Paraaortic lymph node (tissue), 1 donor: Measurements from ENCODE around the genes CTRB1 and WWOX.

- PRO-cap: no peak
Measured at GRCh38 chr16:75218265-75219495, at the start of gene CTRB1. TSS of gene CTRB1 (plus strand) at chr16:75218988.

GRCh38 chr16:75254274-75254932, 3.0 kb upstream of the BCAR1 start:
- PRO-cap: no peak

DNA sequence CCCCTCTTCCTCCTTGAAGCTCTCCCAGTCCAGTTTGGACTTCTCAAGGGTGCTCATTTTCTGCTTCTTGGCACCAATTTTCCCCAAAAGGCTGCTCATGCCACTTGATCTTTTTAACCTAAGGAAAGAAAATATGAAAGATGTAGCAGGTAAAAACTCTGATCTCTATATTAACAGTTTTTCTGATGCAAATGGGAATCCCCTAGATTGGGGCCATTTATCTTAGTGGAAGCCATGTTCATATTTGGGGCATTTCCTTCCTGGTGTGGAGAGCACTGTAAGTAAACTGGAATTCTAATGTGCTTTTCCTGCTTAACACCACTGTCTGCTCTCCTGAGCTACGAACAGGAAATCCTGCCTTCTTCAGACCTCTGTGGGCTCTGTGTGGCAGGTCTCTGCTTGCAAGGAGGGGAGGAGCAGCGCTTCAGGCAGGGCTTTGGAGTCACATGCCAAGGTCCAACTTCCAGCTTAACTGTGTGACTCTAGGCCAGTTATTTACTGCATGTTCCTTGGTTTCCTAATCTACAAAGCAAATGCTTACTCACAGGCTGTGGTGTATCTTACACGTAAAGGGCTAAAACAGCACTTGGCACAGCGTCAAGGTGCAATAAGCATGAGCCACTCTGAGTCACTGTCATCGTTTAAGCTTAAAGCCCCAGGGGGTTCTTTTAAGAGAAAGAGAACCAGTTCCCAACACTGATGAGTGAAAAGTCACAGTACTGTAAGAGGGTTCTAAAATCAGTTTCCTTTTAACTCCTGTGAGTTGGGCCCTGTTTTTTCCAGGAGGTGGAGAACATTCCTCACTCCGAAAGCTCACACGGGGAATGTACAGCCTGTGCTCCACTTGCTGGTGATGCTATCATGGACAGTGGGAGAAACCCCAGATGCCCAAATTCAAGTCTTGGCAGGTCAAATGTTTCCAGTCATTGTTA, 53.9 kb upstream of the BCAR1 start:
- PRO-cap: no peak

DNA sequence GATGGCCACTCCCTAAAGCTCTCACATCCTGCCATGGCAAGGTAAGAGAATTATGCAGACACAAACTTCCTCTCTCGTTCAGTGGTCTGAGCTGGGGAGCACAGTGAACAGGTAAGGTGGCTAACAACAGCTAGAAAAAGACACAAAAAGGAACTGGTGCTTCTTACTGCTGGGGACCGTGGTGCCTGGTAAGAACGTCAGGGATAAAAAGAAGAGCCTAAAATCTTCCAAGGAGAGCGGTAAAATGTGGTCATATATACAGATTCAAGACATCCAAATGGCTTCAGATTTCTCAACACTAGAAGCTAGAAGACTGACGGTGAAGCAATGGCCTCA, 75.0 kb upstream of the BCAR1 start:
- PRO-cap: unidirectional peak, plus-strand start at position 81 of the sequence

GRCh38 chr16:75434316-75434924, 1.1 kb upstream of the CFDP1 start:
- PRO-cap: no peak

DNA sequence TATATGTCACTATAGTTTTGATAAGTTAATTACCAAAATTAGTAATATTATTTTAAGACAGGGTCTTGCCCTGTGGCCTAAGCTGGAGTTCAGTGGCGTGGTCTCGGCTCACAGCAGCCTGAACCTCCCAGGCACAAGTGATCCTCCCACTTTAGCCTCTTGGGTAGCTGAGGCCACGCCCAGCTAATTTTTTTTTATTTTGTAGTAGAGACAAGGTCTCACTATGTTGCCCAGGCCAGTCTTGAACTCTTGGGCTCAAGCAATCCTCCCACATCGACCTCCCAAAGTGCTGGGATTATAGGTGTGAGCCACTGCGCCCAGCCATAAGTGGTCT, 11.9 kb upstream of the CFDP1 start:
- PRO-cap: no peak

- PRO-cap: no peak
Measured at GRCh38 chr16:75483107-75483757, 12.0 kb downstream of the CHST6 start.

DNA sequence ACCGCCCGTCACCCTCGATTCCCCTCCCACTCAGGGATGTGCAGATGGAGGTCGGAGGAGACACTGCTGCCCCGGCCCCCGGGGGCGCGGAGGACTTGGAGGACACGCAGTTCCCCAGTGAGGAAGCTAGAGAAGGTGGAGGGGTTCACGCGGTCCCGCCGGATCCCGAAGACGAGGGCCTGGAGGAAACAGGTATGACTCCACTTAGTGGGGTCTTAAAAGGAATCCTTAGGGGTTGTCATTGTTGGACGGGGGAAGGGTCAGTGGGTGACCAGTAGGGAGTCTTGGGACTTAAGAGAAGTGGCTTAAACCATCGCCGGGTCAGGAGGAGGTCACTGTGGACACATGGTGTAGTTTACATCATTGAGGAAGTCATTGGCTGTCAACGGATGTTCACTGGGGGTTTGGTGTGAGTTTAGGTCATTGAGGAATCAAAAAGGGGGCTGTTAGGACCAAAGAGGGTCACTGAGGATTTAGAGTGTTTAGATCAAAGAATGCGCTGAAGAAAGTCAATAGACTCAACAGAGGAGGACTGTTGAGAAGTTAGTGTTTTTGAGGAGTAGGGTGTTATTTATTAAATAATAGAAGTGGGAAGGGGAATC, 553 bp downstream of the MON1B start:
- PRO-cap: no peak

DNA sequence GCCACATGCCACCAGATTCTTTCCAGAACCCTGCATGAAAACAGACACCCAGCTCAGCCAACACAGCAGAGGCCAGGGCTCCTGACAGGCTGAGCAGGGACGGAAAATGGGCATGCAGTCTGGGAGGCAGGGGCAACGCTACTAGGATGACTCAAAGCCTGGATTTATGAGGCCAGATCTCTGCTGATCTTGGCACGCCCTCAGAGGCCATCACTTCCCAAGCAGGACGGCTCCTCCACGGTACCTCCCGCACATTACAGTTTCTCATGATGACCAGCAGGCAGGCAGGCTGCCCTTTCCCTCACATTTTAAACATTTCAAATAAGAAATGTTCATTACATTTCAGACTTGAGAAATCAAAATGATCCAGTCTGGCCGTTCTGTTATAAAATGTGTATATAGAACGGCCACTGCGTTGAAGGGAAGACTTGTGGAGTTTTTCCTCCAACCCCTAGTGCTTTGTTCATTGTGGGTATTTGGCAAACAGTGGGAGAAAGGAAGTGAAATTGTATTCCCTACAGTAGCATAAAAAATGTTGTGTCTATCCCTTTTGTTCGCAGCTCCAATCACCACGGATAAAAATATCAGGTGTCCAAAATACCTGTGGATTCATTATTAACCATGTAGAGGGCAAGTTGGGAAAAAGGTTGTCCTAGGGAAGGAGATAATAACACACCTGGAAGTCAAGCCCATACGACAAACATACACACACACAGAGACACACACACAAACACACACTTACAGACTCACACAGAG, 64.8 kb upstream of the ADAMTS18 start:
- PRO-cap: no peak

DNA sequence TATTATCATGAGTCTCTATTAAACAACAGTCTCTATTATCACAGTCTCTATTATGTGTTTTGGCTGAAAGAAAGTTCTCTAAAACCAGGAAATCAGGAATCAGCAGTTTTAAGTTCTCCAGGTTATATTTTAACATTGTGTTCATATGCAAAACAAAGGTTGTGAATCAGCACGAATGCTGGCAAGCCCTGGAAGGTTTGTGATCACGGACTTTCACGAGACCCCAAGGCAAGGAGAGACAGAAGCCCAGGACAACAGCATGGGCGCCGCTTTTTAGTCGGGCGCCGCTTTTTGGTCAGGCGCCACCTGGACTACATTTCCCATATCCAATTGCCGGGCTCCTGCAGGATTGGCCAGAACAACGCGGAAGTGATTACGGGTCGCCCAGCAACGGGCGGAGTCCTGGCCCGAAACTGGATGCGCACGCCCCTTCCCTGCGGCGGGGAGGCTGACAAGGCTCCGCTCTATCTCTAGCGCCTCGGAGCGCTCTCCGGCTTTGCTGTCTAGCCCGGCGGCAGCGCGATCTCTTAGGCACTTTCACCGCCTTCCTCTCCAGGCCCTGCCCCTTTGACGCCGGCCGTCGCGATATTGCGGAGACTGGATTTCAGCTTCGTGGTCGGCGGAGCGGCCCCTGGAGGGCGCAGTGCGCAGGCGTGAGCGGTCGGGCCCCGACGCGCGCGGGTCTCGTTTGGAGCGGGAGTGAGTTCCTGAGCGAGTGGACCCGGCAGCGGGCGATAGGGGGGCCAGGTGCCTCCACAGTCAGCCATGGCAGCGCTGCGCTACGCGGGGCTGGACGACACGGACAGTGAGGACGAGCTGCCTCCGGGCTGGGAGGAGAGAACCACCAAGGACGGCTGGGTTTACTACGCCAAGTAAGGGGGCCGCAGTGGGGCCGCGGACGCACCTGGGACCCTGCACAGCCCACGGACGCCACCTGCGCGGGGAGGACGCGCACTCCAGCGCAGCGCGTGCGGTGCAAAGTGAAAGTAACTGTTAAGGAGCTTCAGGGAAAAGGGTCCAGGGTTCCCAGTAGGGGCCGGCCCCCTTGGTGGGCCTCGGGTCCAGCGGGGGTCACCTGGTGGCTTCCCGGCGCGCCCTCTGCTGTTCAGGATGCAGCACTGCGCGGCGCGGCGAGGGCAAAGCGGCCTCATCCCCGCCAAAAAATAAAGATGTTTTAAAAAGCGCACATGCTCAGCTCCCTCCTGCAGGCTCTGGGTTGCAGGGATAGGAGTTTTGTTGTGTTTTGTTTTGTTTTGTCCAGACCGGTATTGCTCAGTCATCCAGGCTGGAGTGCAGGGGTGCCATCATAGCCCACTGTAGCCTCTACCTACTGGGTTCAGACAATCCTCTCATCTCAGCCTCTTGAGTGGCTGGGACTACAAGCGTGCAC, at the start of gene WWOX:
WWOX (plus strand) TSS at position 641 of the 1,390 bp plus-strand sequence.
- PRO-cap: bidirectional peak, plus-strand start at position 467 of the sequence, minus-strand start at position 297 of the sequence; bidirectional peak, plus-strand start at position 643 of the sequence, minus-strand start at position 501 of the sequence

DNA sequence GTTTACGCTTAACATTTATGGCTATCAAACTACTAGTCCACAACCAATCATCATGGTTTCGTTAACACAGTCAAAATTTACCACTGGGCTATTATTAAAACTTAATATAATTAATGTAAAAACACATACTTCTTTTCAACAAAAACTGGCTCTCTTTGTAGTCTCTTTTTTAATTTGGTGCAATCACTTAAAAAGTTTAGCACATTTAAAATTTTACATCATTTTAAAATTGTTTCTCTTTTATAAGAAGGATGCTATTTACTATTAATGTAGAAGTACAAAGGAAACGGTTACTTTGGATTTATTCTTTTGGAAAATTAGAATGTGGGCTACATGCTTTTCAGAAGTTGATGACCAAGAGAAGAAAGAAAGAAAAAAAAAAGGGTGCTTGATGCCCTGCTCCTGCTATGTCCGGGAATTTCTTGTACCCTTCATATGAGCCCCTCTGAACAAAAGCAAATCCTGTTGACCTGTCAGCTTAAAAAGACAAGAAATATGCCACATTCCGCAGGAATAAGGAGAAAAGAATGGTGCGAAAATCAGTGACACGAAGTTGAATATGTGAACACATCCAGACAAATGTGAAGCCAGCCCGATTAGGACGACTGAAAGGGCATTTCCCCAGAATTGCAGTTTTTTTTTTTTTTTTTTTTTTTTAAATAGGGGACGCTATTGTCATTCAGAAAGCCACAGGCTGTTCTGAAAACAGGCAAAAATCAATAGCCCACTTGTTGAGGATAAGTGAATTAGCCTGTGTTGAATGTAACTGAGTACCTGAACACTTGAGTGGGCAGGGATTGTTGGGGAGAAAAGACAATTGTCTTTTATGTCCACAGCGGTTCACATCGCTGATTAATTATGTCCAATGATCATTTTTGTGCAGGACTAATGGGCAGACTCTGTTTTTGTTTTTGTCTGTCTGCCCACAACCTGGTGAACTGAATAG, 506.9 kb downstream of the WWOX start:
- PRO-cap: no peak

DNA sequence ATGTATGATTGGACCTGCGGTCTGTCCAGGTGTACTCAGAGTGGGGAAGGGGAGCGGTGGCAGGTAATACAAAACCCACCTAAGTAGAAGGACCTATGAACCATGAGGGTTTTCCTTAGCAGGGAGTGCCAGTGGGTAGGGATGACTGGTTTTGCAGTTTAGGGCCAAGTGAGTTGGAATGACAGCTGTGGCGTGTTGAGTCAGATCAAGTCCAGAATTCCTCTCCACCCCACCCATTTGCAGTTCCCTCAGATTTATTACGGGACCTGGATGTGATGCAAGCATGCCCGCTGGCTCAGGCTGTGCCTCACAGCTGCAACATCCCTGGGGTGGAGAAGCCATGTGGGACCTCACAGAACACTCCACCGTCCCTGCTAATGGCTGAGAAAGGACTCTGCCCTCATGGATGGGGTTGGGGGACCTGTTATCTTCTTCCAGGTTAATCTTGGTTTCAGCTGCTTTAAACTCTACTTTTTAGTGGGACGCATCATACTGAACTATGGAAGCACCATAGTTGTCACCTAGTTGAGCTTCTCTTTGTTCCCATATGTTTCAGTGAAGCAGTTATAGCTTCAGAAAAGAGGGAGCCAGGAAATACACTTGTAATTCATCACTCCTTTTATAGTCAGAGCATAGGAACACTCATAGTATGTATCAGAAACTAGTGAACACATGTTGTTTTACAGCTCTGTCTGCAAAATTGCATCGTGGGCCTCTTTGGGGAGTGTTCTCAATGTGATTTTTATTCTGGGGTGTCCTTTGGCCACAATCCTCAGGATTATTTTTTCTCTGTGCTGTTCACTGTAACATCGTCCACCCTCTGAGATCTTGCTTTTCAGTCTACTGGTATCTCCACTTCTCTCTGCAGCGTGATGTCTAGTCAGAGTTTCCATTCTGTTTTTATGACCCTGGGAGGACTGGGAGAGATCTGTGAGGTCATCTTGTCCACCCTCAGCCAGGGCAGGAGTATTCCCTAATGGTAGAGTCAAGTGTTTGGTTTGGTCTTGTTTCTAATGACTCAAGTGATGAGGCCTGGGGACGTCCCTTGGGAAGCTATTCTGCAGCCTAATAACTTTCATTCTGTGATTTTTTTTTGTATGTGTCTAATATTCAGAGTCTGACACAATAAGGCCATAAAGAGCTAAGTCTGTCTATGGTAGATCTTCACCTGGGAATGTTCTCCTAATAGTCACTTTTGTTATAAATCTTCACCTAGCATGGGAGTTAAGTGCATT, 585.2 kb downstream of the WWOX start:
- PRO-cap: no peak

DNA sequence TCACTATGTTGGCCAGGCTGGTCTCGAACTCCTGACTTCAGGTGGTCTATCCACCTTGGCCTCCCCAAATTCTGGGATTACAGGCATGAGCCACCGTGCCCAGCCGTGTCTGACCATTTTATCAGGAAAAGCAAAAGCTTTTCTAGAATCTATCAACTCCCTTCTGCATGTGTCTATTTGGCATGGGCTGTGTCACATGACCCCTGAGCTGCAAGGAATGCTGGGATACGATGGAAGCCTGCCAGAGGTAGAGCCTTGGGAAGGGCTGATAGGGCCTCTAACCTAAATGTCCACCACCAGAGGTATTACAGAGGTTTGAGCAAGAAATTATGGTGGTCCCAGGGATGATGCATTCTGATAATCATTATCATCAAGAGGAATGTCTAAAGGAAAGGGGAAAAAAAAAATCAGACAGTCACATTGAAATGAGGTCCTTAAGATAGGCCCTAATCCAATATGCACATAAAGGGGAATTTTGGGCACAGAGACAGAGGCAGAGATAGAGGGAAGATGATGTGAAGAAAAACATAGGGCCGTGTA, 616.3 kb downstream of the WWOX start:
- PRO-cap: no peak

GRCh38 chr16:79541203-79541731, 59.3 kb downstream of the MAF start:
- PRO-cap: no peak

- PRO-cap: no peak
Measured at GRCh38 chr16:79592103-79592640, 8.4 kb downstream of the MAF start.

DNA sequence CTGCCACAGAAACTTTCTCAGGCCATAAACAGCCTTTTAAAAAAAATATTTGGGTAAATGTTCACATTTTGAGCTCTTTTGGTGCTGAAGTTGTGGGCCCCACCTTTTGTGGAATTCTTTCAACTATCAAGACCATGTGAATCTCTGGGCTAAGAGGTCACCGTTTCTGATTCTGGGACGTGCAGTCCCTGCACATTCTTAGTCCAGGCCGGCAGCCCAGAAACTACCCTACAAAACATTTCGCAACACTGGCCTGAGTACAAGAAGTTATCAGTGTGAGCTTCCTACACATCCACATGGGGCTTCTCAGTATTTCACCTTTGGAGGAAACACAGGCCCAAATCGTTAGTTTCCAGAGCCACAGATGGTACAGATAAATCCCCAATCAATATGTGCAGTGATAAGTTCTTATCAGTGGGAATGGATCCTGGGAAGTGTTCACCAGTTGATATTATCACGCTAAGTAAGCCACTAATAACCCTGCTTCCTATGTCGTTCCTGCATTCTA, 369.9 kb upstream of the MAF start:
- PRO-cap: no peak

DNA sequence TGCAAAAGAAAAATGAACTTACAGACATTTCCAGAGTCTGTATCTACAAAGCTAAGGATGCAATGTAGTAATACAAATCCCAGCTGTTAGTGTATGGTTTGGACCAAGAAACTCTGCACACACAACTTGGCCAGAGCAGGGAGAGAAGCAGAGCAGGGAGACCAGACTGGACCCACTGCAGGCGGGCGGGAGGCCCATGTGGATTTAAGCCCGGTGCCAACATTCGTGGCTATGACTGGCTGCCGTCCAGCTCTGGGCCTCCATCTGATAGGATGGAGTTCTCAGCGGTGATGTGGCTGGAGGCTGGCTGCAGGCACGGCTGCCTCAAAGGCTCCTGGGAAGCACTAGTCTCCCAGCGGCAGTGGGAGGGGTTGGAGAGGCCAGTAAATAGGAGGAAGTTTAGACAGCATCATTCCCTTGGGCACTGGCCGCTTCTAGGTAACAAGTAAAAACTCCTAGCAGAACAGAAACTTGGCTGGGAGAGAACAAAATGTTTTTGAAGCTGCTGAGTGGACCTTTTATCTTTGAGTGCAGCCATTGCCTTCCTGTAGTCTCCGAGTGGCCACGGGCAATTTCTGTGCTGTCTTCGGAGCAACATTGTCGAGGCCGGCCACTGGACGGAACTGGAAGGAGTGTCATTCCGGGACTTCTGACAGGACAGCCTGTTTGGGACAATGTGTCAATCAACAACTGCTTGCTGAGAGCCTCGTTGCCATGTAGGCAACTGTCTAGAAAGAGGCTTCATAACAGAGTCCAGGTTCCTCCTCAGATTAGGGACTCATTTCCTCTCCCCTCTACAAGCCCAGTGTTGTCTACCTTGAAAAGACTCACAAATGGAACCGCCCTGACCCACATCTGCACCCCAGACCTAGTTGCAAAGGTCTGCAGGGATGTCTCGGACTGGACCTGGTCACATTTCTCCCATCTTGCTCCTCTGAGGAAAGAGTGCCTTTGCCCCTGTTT, 96.0 kb upstream of the CDYL2 start:
- PRO-cap: no peak

- PRO-cap: no peak
Measured at GRCh38 chr16:80996866-80997254, 9.8 kb downstream of the CMC2 start.

DNA sequence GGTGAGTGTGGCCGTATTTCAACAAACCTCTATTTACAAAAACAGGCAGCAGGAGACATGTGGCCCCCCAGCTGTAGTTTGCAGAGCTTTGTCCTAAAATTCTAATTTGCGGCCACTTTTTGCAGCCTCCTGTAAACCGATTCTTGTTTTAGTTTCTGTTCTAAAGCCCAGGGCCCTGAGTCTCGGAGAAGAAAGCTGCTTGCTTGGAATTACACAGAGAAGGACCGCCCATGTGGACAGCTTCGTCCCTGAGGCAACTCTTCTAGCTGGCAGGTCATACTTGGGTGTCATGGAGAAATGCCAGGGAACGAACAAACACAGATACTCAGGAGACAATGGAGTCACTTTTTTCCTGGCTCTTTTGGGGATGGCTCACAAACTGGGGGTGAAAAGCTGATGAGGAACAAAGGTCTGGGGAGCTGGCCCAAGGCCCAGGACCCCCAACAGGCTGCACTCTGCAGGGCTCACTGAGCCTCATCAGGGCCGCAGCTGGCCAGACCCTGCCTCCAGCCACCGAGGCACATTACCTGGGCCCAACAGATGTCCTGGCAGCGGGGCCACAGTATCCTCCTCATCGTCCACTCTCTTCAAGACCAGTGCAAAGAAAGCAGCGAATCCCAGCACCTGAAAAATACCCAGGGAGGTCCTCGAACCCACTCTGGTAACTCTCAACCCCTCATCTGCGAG, 40.9 kb upstream of the GCSH start:
- PRO-cap: no peak

DNA sequence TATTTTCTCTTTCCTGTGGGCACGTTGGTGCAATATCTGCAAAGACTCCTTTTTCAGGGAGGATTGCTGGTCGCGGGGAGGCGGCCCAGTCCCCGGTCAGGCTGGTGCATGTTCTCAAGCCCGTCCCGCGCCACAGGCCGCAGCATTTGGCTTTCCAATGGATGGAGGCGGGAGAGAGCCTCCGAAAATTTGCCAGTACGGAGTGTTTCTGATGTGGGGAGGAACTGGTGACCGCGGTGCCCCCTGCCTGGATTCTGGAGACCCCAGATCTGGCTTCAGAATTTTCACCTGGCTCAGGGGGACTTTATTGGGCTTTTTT, 2.3 kb downstream of the CMIP start:
- PRO-cap: no peak